H1 (cell line): ENCODE measurements around the gene HSPB9.

DNA sequence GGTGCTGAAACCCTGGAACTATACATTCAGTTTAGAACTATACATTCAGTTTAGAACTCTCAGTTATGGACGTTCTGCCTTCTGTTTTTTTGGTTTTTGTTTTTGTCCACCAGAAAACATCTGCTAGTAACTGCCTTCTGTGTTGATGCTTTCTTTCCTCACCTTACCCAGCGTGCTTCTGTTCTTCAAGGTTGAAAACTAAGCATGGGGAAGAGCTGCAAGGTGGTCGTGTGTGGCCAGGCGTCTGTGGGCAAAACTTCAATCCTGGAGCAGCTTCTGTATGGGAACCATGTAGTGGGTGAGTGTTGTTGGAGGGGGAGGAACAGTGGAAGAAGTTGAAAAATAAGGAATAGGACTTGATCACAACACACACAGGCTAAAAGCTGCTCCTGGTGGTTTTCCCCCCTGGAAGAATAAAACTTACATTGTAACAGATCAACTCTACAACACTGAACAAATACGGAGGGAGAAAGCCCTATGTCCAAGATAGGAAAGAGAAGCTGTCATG is 1.5 kb downstream of the NKIRAS2 start:
- RRBS: no CpG with 5 or more reads among the region's 5 CpGs
CAGE:
- cytosol, long polyA plus RNA: no peak
- long polyA plus RNA: no peak
- nucleus, long polyA plus RNA: no peak

- RRBS: 3% methylated on average over 26 of the region's 60 CpGs
CAGE:
- cytosol, long polyA plus RNA: start-site peak on the minus strand at chr17:42072613-42072680, 11 reads
- long polyA plus RNA: no peak
- nucleus, long polyA plus RNA: start-site peak on the minus strand at chr17:42072663-42072680, 12 reads
These were observed 22.0 kb upstream of the C17orf113 start for GRCh38 chr17:42072248-42072863.

GRCh38 chr17:42105037-42105525 is 6.8 kb upstream of the ZNF385C start:
- RRBS: no CpG with 5 or more reads among the region's 5 CpGs
CAGE:
- cytosol, long polyA plus RNA: no peak
- long polyA plus RNA: no peak
- nucleus, long polyA plus RNA: no peak

DNA sequence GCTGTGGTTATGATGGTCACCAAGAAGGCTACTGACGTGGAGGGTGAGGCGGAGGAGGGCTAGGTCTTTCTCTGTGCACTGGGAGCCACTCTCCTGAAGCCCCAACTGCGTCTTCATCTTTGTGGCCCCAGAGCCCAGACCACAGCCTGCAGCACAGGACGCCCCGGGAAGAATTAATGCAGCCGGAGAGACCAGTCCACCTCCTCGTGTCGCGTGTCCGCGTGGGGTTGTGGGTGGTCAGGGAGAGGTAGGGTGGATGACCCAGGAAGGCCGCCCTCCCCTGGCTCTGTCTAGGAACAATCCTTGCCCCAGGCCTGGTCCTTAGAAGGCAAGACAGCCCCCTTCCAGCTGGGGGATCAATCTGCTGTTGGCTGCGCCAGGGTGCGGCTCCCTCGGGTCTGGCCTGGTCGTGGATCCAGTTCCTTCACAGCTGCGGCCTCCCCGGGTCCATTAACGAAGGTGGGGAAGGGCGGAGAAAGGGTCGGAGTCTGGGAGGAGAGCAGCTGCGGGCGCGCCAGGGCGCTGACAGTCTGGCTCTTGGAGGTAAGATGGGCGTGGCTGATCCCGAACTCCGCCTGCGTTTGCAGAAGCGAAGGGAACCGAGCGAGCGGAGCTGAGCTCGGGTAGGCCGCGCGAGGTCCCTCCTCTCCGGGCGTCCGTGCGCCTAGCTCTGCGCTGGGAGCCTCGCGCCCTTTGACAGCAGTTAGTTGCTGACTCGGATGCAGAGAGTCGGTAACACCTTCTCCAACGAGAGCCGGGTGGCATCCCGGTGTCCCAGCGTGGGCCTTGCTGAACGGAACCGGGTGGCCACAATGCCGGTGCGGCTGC is at the start of gene HSPB9:
TSS of gene HSPB9 (plus strand) at position 673 of the 828 bp plus-strand sequence.
- RRBS: 32% methylated on average over 10 of the region's 54 CpGs
CAGE:
- cytosol, long polyA plus RNA: no peak
- long polyA plus RNA: no peak
- nucleus, long polyA plus RNA: no peak

GRCh38 chr17:42130356-42130762 is 7.8 kb downstream of the HSPB9 start:
- RRBS: no CpG with 5 or more reads among the region's 13 CpGs
CAGE:
- cytosol, long polyA plus RNA: no peak
- long polyA plus RNA: no peak
- nucleus, long polyA plus RNA: no peak

- RRBS: no CpG with 5 or more reads among the region's 7 CpGs
CAGE:
- cytosol, long polyA plus RNA: no peak
- long polyA plus RNA: no peak
- nucleus, long polyA plus RNA: no peak
These were observed 12.6 kb downstream of the RAB5C start for GRCh38 chr17:42142109-42142605.

- RRBS: 92% methylated on average over 1 of the region's 8 CpGs
CAGE:
- cytosol, long polyA plus RNA: no peak
- long polyA plus RNA: no peak
- nucleus, long polyA plus RNA: no peak
These were observed 12.9 kb upstream of the RAB5C start for GRCh38 chr17:42167633-42168126.

GRCh38 chr17:42178798-42179003 is 2.2 kb downstream of the KCNH4 start:
- RRBS: no CpG with 5 or more reads among the region's 13 CpGs
CAGE:
- cytosol, long polyA plus RNA: no peak
- long polyA plus RNA: no peak
- nucleus, long polyA plus RNA: no peak

DNA sequence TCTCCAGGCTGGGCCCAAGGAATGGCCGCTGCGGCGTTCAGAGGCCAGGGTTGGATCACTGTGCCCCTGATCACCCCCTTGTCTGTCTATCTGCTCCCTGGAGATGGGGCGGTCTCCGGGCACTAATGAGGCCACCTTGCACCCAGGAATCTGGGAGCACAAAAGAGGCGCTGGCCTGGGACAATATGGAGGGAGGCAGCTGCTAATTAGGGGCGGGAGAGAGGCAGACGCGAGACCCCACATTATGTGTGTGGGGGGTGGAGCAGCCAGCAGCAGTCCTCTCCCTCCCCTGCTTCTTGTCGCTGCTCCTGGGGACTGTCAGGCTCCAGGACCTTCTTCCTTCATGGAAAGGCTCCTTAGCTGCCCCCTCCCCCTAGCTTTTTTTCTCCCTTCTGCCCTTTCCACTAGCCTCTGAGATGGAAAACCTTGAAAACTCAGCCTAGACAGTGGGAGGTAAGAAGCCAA is 354 bp upstream of the HCRT start:
- RRBS: no CpG with 5 or more reads among the region's 10 CpGs
CAGE:
- cytosol, long polyA plus RNA: no peak
- long polyA plus RNA: no peak
- nucleus, long polyA plus RNA: no peak

GRCh38 chr17:42276770-42277466 is 727 bp upstream of the STAT5B start:
- RRBS: 2% methylated on average over 6 of the region's 30 CpGs
CAGE:
- cytosol, long polyA plus RNA: no peak
- long polyA plus RNA: no peak
- nucleus, long polyA plus RNA: no peak

DNA sequence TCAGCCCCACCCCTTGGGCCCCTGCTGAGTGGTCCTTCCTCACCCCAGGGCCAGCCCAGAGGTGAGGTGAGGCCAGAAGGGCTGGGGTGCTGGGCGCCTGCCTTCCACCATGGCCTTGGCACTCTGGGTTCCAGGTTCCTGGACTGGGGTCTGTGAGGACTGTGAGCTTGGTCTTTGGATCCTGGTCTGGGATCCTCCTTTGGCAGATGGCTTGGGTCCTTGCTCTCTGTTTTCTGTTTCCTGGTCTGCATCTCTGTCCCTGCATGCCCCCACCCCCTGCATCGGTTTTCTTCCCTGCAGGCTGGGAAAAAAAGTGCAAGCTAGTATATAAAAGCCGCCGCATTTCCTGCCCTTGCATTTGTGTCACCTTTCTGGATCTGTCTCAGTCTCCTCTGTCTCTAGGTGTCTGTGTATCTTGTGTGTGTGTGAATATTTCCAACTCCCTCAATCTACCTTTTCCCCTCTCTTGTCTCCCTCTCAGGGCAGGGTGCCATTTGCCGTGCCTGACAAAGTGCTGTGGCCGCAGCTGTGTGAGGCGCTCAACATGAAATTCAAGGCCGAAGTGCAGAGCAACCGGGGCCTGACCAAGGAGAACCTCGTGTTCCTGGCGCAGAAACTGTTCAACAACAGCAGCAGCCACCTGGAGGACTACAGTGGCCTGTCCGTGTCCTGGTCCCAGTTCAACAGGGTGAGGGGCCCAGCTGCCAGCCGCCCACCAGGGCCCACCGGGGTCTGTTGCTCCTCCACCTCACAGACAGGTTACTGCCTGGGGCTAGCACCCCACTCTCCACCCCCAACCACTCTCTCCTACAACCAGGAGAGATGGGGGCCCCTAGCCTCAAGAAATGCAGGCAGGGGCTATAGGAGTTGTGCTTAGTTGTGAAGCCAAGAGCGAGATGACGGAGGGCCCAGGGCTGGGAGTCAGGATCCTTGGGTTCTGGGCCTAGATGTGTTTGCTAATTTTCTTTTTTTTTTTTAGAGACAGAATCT is 17.8 kb downstream of the STAT5A start:
- RRBS: no CpG with 5 or more reads among the region's 16 CpGs
CAGE:
- cytosol, long polyA plus RNA: no peak
- long polyA plus RNA: no peak
- nucleus, long polyA plus RNA: no peak

GRCh38 chr17:42310637-42311156 is 22.4 kb downstream of the STAT5A start:
- RRBS: no CpG with 5 or more reads among the region's 10 CpGs
CAGE:
- cytosol, long polyA plus RNA: no peak
- long polyA plus RNA: no peak
- nucleus, long polyA plus RNA: no peak

DNA sequence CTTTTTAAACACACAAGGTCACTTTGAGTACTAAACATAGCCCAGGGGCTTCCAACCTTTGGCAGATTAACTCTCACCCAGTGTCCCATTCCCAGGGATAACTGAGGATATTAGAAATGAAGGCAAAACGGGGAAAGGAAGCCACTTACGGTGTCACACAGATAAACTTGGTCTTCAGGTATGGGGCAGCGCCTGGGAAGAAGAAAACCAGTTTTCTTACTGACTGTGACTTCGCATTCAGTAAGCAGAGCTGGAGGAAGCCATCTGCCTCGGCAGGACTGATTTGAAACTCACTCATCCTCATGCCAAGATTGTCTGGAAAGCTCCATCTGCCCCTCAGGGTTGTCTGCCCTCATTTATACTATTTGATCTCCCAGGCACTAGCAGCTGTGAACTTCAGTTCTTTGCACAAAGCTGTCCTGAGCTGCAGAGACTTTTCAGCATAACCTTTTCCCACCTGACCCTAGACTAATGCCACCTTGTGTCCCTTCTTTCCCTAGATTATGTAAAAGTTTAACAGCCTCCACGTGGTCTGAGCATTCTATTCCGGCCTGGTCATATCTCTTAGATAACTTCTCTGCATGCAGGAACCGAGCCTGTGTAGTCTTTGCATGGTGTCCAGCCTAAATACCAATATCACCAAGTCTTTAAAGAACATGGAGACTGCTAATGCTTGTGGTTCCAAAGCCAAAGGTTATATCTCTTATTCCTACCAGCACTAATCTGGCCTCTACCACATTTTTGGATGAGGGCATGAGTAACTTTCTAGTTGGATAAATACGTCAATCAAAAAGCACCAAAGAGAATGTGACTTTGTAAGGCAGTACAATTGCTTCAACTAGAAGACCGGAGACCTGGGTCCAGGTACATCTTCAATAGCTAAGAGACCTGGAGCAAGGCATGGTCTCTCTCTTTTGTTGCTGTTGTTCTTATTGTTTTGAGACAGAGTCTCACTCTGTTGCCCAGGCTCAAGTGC is 29.0 kb downstream of the STAT5A start:
- RRBS: no CpG with 5 or more reads among the region's 10 CpGs
CAGE:
- cytosol, long polyA plus RNA: no peak
- long polyA plus RNA: no peak
- nucleus, long polyA plus RNA: no peak

GRCh38 chr17:42340565-42340783 is 47.8 kb downstream of the STAT3 start:
CAGE:
- cytosol, long polyA plus RNA: no peak
- long polyA plus RNA: no peak
- nucleus, long polyA plus RNA: no peak

DNA sequence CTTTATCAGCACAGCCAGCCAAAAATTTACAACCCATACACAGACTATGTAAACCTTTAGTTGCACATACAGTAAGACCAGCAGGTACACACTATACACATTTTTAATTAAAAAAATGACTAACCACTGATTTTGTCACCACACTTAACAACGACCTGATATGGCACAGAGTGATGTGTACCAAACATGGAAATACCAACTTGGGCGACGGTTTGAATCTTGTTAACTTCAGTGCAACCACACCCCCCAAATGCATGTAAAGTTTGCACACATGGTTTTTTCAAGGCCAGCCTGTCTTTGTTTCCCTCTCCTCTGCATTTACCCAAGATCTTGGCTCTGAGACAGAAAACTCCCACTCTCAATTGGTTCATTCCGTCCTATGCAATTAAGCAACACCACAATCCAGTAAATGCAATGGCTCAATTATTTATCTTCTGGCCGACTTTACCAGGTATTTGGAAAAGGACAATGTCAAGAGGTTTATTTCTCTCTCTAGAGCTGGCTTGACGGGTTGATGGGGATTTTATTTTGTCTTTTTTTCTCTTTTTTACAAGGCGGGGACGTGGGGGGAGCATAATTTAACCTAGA is 1.1 kb downstream of the STAT3 start:
- RRBS: no CpG with 5 or more reads among the region's 8 CpGs
CAGE:
- cytosol, long polyA plus RNA: no peak
- long polyA plus RNA: no peak
- nucleus, long polyA plus RNA: no peak

DNA sequence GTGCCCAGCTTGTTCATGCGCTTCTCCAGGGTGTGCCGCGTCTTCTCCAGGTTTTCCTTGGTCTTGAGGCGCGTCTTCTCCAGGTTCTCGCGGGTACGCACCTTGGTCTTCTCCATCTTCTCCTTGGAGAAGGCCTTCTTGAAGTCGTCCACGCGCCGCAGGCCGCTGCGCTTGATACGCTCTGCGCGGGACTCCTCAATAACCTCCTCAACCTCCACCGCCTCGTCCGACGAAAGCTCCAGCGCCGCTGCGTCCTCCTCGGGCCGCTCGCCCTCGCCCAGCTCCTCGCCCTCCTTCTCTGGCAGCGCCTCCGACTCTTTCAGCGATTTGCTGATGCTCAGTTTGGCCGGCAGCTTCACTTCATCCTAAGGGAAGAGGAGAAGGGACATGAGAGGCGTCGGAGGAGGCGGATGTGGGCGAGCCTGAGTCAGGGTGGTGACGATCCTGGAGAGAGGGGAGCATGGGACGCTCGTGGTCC is 16.8 kb upstream of the STAT3 start:
- RRBS: no CpG with 5 or more reads among the region's 40 CpGs
CAGE:
- cytosol, long polyA plus RNA: no peak
- long polyA plus RNA: no peak
- nucleus, long polyA plus RNA: no peak

GRCh38 chr17:42405923-42406350 is 17.1 kb downstream of the CAVIN1 start:
- RRBS: no CpG with 5 or more reads among the region's 26 CpGs
CAGE:
- cytosol, long polyA plus RNA: no peak
- long polyA plus RNA: no peak
- nucleus, long polyA plus RNA: no peak

GRCh38 chr17:42406869-42407944 is 15.8 kb downstream of the CAVIN1 start:
- RRBS: no CpG with 5 or more reads among the region's 5 CpGs
CAGE:
- cytosol, long polyA plus RNA: no peak
- long polyA plus RNA: no peak
- nucleus, long polyA plus RNA: no peak

- RRBS: no CpG with 5 or more reads among the region's 10 CpGs
CAGE:
- cytosol, long polyA plus RNA: no peak
- long polyA plus RNA: no peak
- nucleus, long polyA plus RNA: no peak
These were observed 16.9 kb upstream of the ATP6V0A1 start for GRCh38 chr17:42441545-42442354.

DNA sequence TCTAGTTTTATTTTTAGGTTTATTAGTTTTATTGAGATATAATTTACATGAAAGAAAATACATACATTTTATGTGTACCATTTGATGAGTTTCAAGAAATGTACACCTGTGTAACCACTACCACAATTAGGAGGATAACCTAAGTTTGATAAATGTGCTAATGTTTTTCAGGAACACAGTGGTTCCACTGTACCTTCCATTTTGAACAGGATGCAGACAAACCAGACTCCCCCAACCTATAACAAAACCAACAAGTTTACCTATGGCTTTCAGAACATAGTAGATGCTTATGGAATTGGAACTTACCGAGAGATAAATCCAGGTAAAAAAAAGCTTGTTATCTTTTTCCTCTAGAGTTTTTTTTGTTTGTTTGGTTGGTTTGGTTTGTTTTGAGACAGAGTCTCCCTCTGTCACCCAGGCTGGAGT is 31.7 kb downstream of the ATP6V0A1 start:
- RRBS: no CpG with 5 or more reads among the region's 1 CpG
CAGE:
- cytosol, long polyA plus RNA: no peak
- long polyA plus RNA: no peak
- nucleus, long polyA plus RNA: no peak